ENCODE measurements around a stretch of chr17.

- PRO-cap, result no peak
Observed at GRCh38 chr17:207039-207466, 25.6 kb upstream of the DOC2B start.

DNA sequence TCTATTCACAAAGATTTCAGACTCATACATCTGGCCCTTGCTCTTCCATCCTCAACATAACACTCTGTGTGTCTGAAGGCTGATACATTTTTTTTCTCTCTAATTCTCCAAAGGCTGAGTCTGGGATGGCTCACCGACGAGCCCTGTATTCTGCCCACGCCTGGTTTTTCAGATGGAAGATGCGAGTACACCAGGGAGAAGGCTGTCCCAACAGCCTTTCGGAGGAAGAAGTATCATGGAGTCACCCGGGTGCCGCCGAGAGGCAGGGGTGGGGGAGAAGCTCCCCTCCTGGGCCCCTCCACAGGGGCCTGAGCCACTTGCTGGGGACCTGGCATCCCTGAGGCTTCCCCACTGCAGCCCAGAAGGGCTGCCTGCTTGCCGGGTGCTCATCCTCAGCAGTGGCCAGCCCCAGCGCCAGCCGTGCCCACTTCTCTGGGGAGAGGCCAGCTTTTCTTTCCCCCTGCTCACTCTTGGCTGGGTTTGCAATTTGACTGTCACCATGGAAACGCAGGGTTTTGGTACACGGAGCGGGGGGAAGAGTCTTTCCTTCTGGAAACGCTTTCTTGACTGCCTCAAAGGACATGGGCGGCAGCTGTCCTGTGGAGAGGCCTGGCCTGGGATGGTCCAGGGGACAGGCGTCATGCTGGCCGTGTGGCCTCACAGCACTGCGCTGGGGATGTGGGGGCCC, 45.5 kb upstream of the DOC2B start:
- PRO-cap, result no peak

GRCh38 chr17:265547-266043, 84.1 kb upstream of the DOC2B start:
- PRO-cap, result no peak

DNA sequence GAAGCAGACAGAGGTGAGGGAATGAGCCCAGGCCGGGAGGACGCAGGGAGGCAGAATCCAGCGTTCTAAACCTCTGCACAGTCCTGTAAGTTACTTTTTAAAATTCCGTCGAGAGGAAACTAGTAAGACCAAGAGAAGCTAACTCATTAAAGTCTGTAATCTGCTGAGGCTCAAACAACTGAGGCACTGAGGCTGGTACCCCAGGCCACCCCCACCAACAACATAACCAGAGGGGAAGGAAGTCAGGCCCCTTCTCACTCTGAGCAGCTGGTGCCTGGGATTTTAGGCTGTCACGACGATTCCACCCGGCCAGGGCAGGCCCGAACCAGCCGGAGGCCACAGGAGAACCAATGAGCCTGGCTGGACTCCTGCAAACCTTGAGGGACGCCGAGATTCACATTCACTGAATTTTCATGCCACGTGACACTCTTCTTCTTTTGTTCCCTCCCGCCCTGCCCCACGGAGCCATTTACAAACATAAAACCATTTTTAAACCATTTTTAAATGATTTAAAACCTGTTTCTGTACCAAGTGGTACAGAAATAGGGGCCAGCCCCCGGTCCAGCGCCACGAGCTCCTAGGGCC, 48.2 kb downstream of the RPH3AL start:
- PRO-cap, result no peak

GRCh38 chr17:333547-334624, 18.7 kb downstream of the RPH3AL start:
- PRO-cap, result no peak

- PRO-cap, result no peak
Observed at GRCh38 chr17:344010-344876, 8.4 kb downstream of the RPH3AL start.

DNA sequence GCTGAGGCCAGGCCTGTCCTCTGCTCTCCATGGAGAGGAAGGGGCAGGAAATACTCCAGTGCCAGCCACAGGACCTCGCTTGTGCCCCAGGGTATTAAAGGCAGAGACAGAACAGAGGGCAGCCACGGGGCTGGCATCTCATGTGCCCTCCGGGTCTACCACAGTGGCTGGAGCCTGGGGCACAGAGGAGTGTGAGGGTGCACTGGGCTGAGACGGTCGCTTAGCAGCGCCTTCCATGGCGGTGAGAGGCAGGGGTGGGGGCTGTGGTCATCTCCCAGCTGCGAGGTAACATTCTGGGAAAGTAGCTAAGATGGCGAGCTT, 6.0 kb downstream of the C17orf97 start:
- PRO-cap, result no peak

DNA sequence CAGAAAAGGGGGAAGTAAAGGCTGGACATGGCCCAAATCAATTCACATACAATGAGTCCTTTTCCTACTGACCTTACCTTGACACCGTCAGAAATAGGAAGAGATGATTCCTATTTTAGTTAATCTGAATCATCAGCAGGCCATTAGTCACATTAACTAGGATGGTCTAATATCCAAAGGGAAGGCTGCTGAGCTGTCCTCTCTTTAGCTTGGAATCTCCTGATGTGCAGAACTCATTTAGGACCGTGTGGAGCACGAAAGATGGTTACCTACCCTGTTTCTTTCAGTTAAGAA, 150.5 kb downstream of the C17orf97 start:
- PRO-cap, result no peak

GRCh38 chr17:638744-639581, 75.7 kb downstream of the VPS53 start:
- PRO-cap, result no peak

GRCh38 chr17:789034-789764, 7.0 kb downstream of the MRM3 start:
- PRO-cap, result no peak

DNA sequence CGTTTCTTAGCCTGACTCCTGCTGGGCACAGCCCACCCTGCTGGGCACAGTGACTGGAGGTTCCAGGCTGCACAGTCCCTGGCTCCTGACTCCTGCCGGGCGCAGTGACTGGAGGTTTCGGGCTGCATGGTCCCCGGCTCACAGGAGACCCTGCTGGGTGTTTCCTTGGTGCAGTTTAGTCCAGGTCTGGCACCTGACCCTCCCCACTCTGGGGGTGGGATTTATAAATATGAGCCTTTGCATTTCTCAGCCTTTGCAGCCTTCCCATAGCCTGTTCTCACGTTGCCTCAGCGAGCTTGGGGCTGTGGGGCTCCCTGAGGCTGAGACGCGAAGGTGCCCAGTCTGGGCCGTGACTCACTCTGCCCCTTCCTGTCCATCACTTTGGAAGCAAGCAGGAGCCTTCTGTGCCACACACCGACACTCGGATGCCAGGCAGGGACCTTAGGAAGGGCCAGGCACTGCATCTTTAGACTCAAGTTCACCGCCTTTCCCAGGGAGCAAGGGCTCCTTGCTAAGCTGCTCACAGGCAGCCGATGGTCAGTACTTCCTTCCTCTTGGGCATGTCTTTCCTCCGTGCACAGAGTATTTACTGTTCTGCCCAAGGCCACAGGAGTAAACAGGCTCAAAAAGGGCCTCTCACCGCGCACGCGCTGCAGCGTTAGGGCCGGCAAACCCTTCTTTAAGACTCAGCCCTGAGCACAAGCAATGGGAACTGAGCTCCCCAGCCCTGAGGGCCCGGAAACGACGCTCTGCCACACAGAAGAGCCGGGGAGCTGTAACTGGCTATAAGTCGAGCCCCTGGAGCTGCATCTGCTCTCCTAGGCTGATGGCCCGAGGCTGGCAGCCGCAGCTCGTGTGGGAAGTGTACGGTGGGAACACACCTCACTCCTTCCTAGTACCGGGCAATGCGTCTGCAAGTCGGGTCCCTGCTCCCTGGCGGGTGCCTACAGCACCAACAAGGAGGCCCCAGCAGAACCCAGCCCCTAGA, 7.1 kb downstream of the TIMM22 start:
- PRO-cap, result no peak

DNA sequence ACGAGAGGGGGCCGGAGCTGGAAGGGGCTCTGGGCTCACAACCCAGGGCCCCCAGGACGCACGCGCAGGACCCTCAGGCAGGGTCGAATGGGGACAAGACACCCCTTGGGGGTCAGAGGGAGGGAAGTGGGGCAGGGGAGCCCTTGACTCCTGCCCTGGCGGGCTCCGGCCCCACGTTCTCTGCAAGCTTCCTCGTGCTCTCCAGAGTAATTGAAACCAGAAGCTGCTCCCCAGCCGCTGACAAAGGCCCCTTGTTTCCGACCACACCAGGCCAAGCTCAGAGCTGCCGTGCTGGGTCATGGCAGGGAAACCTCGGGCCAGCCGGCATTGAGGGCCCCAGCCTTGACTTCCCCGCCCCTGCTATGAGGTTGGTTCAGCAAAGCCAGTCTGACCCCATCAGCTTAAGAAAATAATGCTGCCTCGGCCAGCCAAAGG, 43.2 kb downstream of the TIMM22 start:
- PRO-cap, result no peak

DNA sequence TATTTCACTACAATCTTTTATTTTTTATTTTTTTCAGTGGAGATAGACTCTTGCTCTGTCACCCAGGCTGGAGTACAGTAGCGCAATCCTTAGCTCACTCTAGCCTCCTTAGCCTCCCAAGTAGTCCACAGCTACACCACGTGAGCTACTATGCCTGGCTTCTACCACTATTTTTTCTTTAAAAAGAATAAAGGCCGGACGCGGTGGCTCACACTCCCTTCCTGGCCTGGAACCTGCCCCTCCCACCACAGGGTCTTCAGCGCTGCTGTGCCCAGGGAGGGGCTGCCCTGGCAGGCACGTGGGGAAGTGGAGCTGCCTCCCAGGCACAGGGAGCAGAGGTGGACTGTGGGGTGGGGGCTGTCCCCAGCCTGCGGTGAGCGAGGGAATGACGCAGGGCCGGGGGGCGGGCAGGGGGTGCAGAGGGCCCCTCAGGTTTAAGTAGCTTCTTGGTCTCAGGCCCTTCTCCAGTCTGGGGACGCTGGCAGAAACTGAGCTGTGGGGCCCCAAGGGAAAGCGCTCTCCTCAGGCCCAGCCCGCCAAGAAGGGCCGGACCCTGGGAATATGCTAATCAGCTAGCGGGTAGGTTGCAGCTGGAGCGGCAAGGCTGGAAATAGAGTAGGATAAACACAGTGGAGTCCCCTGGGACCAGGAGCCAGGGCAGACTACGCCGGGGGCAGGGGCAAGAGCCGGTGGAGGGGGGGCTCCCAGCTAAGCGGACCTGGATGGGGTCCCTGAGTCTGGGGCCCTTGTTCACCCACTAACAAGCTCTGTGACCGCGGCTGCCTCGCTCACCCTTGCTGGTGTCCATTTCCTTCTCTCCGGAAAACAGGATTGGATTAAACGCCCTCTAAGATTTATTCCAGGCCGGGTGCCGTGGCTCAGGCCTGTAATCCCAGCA, 46.8 kb downstream of the TIMM22 start:
- PRO-cap, result no peak

DNA sequence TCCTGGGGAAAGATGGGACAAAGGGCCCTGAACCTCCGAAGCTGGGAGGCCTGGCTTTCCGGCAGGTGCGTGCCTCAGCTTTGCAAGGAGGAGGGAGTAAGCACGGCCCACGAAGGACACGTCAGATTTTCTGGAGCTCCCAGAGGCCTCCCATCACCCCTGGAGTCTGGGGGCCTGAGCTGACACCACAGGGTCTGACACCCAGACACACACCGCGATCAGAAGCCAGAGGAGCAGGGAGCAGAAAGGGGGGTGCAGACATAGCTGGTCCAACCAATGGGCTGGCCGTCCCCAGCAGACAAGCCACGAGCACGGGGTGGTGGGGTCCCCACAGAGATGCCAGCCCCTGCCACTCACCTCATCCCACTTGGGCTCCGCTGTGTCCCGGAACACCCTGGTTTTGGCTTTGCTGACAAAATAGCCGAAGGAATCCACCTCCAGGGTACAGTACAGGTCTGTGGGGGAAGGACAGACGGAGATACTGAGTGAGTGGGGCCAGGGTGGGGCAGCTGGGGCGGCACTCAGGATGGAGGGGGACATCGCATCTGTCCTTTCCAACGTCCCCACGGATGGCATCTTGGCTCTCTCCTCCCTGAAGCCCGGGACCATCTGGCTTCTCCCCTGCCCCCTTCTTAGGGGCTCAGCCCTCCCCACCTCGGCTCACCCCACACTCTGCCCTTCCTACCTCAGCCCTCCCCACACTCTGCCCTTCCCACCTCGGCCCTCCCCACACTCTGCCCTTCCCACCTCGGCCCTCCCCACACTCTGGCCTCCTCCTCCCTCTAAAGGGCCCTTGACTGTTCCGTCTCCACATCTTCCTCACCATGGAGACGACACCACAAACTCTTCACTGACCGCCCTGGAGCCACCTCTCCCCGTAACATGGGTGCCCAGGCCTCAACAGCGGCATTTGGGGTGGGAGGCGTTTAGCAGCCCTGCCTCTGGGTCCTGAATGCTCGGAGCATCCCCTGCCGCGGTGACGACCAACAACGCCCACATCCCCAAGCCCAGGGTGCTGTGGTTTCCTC, 53.6 kb downstream of the TIMM22 start:
- PRO-cap, result no peak

DNA sequence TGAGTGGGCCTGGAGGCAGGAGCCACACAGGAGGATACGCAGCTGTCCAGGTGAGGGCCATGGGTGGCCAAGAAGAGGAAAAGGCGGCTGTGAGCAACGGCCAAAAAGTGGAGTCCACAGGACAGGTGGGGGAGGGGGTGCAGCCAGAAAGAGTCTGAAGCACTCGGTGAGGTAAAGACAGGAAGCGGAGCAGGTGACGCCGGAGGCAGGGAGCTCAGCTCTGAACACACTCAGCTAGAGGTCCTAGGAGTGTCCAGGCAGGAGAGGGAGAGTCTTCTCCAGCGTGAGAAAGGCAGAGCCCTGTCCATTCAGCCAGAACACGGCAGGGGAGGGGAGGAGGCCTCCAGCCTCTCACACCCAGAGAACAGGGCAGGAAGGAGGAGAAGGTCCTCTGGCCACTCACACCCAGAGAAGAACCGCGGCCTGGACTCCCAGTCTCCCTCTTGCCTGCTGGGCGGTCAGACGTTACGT, 89.3 kb downstream of the ABR start:
- PRO-cap, result no peak

- PRO-cap, result no peak
Observed at GRCh38 chr17:1125082-1125972, 54.5 kb downstream of the ABR start.

GRCh38 chr17:1169023-1169471, 10.7 kb downstream of the ABR start:
- PRO-cap, result no peak

GRCh38 chr17:1200988-1201774, 21.4 kb upstream of the ABR start:
- PRO-cap, result no peak

DNA sequence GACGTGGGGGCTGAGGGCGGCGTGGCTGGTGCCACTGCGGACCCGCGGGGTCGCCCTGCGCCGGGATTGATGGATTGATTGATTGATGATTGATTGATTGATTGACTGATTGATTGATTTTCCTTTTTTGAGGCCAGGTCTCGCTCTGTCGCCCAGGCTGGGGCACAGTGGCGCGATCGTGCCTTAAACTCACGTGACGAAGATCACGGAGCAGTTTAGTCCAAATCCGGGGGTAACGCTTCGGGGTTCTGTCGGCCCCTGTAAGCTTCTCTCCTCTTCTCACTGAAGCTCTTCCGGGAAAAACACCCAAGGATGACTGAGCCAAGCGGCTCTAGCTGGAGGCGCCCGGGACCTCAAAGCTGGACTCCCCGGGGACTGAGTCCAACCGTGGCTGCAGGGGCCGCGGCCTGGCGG, 40.2 kb upstream of the BHLHA9 start:
- PRO-cap, result no peak

DNA sequence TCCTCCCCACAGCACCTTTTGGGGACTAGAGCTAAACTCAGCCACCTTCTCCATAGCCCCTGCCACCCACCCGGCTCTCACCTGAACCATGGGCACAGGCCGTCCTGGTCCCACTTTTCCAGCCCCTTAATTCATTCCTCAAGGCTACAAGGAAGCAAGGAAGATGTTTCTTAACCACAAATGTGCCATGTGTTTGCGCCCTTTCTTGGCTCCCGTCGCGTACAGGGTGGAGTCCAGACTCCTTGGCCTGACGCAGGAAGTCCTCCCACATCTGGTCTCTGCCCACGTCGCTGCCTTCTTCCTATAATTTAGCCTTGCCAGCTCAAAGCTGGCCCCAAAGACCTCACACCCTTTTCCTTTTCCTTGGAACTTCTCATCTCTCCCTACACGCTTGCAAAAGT, 38.8 kb upstream of the BHLHA9 start:
- PRO-cap, result no peak

All from progenitor cell of endocrine pancreas (in vitro differentiated cells).